Tibial nerve (tissue), 3 donors: ENCODE results near the genes NCMAP and CLIC4.

- PRO-cap = no peak
- RAMPAGE, long total RNA, 3 experiments = no peak in any of the 3 experiments
Measured at GRCh38 chr1:24531138-24531693, 24.7 kb upstream of the NCMAP start.

GRCh38 chr1:24555821-24556405 is at the start of gene NCMAP:
TSS of gene NCMAP (plus strand) at chr1:24556087.
- PRO-cap = bidirectional peak, plus-strand start at chr1:24556121, minus-strand start at chr1:24556030
- RAMPAGE, long total RNA, 3 experiments = no peak in any of the 3 experiments

DNA sequence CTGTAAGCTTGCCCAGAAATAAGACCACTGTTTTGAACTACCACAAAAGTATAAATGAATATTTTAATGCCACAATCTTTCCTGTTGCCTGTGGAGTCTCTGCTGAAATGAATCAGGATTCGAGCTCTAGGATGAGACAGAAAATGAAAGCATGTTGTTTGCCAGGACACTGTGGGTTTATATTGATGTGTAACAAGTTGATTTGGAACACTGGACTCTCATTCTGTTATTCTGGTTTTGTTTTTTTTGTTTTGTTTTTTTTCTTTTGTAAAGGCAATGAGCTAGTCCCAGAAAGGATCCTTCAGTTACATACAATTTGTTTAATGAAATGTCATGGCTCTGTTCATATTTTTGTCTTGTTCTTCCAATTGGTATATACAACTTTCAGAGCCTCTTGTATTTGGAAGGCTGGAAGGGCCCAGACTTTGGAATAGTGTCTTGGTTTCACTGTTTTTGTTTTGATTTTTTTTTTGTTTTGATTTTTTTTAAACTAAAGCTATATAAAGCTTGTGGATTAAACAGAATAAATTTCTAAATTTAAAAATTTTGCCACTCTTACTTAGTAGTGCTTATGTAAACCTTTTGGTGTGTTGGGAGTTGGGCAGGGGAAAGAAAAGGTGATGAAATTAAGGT is 29.7 kb downstream of the SRRM1 start:
- PRO-cap = no peak
- RAMPAGE, long total RNA, 3 experiments = no peak in any of the 3 experiments

DNA sequence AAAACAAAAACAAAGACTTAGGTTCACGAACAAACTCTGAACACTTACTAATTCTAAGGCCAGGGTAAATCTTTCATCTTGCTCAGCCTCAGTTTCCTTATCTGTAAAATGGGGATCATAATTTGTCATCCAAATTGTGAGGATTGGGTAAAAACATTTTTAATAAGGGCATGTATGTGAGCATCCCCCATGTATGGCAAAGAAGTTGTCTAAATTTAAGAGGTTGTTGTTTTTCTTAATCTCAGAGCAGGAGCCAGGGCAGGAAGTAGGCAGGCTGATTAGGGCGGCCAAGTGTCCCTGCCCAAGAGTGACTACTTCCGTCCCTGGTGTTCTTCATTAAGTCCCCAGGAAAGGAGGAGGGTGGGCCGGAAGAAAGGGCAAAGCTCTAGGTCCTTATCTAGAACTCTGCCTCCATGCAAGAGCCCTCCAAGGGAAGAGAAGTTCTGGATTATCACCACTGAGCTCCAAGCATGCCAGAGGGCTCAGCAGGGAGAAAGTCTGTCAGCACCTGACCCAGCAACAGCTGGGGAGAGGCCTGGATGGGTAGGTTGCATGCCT is 49.9 kb upstream of the CLIC4 start:
- PRO-cap = no peak
- RAMPAGE, long total RNA, 3 experiments = no peak in any of the 3 experiments

GRCh38 chr1:24744650-24745684 is at the start of gene CLIC4:
TSS of gene CLIC4 (plus strand) at chr1:24745447.
- PRO-cap = bidirectional peak, plus-strand start at chr1:24745385, minus-strand start at chr1:24744937
- RAMPAGE, long total RNA, 3 experiments = start-site peak on the plus strand in 3 of 3 experiments, at chr1:24745336-24745481 at its widest, 2,212 to 2,803 reads per replicate

- PRO-cap = no peak
- RAMPAGE, long total RNA, 3 experiments = no peak in any of the 3 experiments
Measured at GRCh38 chr1:24754076-24754784, 9.0 kb downstream of the CLIC4 start.

DNA sequence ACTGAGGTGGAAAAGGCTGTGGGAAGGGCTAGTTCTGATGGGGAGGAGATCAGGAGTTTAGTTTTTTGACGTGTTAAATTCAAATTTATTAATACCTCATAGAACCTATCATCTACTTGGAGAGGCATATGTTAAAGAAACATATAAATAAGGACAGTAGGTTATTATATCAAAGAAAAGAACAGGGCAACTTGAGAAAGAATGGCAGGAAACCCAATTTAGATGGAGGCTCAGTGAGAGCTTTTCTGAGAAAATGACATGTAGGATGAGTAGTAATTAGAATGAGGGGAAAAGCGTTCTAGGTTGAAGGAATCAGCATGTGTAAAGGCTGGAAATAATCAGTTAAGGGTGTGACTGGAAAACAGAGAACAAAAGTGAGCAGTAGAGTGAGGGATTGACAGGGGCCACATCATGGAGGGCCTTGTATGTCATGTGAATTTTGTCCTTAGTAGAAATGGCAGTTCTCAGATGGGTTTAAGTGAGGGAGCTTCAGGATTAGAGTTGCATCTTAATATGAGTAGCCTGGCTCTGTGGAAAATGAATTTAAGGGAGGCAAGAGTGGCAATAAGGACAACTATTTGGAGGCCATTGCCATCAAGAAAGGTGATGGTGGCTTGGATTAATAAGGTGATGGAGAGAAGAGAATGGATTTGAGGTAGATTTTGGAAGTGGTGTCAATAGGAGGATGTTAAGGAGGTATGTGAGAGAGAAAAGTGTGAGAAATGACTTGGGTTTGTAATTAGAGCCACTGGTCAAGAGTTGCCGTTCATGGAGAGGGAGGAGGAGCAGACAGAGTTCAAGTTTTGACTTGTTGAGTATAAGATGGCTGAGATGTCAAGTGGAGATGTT is 16.1 kb downstream of the CLIC4 start:
- PRO-cap = no peak
- RAMPAGE, long total RNA, 3 experiments = no peak in any of the 3 experiments

GRCh38 chr1:24916626-24917092 is 13.4 kb downstream of the RUNX3 start:
- PRO-cap = no peak
- RAMPAGE, long total RNA, 3 experiments = no peak in any of the 3 experiments

GRCh38 chr1:24928474-24929200 is 1.4 kb downstream of the RUNX3 start:
- PRO-cap = no peak
- RAMPAGE, long total RNA, 3 experiments = no peak in any of the 3 experiments

DNA sequence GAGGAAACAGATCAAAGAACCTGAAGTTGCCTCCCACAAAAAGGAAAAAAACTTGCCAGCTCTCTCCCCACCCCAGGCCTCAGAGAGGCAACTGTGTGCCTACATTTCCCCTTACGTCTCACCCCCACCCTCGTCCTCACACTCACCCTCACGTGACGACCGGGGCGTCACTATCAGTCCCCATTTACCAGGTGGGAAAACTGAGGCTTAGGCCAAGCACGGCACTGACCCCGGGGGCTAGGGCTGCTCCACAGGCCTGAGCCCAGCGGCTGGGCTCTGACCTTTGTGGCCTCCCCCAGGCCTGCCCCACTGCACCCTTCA is 51.5 kb upstream of the RUNX3 start:
- PRO-cap = no peak
- RAMPAGE, long total RNA, 3 experiments = no peak in any of the 3 experiments

DNA sequence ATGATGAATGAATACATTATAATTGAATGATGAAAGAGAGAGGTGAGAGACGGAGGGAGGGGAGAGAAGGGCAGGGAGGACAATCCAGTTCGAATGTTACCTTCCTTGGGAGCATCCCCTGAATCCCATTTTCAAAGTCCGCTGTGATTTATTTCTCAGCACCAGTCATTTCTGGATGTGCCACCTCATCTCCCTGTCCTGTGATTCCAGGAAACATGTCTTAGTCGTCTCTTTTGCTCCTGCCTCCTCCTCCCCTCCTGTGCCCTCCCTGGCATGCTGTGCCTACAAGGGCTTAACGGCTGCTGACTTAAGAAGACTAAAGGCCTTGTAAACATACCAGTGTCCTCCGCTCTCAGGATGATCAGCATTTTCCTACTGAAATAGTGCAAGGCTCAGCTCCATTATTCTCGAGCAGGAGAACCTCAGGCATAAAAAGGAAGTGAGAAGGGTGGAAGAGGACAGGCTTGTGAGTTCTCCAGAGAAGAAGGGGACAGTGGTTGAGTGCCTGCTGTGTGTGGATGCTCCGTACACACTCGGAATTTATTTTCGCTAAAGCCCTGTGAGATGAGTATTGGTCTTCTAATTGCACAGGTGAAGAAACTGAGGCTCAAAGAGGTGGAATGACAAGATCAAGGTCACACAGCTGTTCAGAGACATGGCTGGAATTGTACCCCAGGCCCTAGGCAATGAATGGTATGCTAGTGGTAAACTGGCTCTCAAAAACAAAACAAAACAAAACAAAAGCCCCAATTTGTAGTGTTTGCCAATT is 61.7 kb upstream of the RUNX3 start:
- PRO-cap = no peak
- RAMPAGE, long total RNA, 3 experiments = no peak in any of the 3 experiments

DNA sequence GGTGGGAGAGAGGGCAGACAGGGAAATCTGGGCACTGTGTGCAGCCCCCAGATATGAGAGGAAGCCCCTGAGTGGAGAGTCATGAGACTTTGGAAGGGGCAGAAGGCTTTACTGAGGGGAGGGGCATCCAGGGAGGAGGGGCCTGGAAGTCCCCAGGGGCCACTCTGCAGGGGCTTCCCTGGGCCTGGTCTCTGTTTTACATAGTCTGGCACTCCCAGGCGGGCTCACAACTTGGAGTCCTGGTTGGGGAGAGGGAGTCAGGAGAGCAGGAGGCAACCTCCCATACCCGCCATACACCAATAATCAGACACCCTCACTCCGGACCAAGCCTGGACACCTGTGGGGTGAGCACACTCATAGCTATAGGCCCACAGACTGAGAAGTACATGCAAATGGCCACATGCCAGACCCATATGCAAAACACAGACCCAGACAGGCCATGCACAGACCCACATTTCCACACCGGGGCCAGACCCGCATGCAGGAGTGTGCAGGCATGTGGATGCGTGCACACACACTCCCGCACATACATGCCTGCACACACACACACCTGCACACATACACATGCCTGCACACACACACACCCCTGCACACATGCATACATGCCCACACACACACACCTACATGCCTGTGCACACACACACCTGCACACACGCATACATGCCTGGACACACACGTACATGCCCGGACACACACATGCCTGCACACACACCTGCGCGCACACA is 89.3 kb upstream of the RUNX3 start:
- PRO-cap = no peak
- RAMPAGE, long total RNA, 3 experiments = no peak in any of the 3 experiments

GRCh38 chr1:25030543-25031628 is 100.8 kb upstream of the RUNX3 start:
- PRO-cap = no peak
- RAMPAGE, long total RNA, 3 experiments = no peak in any of the 3 experiments

GRCh38 chr1:25033723-25034725 is 103.9 kb upstream of the RUNX3 start:
- PRO-cap = no peak
- RAMPAGE, long total RNA, 3 experiments = no peak in any of the 3 experiments

DNA sequence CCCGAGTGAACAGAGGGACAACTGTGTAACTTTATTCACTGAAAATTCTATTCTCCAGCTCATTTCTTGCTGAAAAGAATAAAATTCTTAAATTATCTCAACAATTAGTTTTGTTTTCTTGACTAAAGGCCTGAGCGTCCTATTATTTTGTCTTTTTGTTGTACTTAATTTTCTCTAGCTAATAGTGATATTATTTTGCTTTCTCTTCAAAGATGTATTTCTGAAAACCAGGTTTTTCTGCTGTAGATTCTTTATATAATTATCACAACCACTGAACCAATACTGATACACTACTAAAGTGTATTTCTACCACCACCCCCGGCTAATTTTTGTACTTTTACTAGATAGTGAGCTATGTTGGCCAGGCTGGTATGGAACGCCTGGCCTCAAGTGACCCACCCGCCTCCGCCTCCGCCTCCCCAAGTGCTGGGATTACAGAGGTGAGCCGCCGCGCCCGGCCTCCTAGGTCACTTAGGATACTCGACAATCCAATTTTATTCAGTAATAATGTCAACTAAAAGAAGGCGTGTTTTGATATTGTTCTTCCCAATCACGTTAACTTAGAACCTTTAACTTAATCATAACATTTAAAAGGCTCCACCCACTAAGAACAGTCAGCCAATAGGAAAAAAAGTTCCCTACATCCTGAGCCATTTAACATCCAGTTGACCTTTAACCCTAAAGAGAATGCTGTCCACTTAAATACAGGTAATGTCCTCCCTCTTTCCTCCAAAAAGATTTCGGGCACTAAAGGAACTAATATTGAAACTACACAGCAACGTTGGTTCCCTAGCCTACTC is 1.5 kb downstream of the RSRP1 start:
- PRO-cap = no peak
- RAMPAGE, long total RNA, 3 experiments = no peak in any of the 3 experiments

DNA sequence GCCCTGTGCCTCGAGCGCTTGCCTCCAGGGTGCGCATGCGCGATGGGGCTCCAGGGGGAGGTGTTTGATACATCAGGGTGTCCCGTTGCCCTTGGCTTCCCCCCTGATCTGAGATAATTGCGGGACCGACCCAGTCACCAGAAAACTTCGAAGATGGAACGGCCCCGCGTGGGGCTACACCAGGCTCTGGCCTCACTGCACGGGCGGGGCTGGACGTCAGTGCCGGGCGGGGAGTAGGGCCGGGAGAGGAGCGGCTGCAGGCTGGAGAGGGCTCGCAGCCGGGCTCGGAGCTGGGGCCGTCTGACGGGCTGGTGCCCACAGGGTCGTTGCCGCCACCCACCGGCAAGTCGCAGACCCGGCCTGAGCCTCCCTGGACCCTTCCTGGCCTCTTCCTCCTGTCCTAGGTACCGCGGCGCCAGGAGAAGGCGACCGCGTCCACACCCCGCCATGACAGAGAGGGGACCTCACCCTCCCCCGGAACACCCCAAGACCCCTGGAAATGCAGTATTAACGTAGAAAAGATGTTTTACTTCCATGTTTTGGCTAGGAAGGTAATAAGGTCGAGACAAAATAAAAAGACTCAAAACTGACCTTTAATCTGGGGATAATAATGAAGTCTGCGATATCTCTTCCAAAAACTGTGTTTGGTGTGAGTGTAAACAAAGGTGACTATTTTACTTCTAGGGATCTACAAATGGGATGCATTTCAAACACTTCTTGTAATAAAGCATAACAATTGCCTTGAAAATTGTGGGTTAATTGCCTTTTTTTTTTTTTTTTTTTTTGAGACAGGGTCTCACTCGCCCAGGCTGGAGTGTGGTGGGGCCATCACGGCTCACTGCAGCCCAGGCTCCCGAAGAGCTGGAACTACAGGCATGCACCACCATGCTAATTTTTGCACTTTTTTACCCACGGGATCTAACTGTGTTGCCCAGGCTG is 601 bp upstream of the RSRP1 start:
- PRO-cap = bidirectional peak, plus-strand start at position 48 of the sequence, minus-strand start outside the sequence
- RAMPAGE, long total RNA, 3 experiments = no peak in any of the 3 experiments

GRCh38 chr1:25434501-25434983 is 3.8 kb downstream of the MACO1 start:
- PRO-cap = no peak
- RAMPAGE, long total RNA, 3 experiments = no peak in any of the 3 experiments

GRCh38 chr1:25559921-25560558 is 16.6 kb downstream of the LDLRAP1 start:
- PRO-cap = no peak
- RAMPAGE, long total RNA, 3 experiments = no peak in any of the 3 experiments

DNA sequence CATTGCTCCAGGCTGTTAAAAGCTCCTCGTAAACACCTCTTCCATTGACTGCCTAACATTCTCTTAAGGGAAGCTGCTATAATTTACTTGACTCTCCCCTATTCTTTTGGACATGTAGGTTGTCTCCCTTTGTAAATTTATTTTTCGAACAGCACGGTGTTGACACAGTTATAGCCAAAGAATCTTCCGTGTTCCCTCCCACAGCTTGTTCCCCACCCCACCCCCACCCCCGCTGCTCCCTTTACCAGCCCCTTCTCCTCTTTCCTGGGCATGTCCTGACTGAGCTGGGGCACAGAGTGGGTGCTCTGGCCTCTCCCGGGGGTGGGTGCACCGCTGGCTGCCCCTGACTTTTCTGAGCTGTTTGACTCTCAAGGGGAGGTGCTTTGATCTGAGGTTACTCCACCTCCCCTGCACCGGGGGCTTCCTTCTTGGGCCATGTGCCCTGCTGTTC is 22.9 kb downstream of the LDLRAP1 start:
- PRO-cap = no peak
- RAMPAGE, long total RNA, 3 experiments = no peak in any of the 3 experiments

DNA sequence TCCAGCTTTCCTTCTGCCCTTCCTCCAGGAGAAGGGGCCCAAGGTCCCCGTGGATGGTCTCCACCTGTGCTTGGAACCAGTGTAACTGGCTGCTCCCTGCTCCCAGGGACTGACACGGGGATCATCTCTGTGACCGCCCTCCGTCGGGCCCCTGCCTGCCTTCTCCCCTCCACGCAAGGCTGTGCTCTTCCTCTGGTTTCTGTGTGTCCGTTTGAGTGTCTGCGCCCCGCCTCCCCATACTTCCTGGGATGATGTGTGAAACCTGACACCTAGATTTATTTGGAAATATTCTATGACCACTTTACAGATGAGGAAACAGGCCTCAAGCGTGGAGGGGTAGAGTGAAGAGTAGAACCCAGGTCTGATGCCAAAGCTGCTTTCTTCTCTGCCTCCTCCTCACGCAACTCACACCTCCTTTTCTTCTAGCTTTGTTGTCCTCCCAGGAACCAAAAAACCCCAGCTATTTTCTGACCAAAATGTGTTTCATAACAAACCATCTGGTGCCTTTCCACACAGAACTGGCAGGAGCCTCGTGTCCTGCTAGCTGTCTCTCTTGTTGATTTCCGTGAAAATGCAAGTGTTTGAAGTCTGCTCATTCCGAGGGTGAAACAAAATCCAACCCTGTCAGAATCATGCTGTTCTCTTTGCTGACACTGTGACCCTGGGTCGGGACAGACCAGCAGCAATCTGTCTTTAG is 24.4 kb downstream of the LDLRAP1 start:
- PRO-cap = no peak
- RAMPAGE, long total RNA, 3 experiments = no peak in any of the 3 experiments